Breast epithelium (tissue), 2 donors: Measurements from ENCODE around the gene ZNF652.

GRCh38 chr17:48719421-48719599 is 3.0 kb downstream of the PRAC1 start:
- PRO-cap: no peak
- RAMPAGE, long total RNA, 2 experiments: no peak in any of the 2 experiments

DNA sequence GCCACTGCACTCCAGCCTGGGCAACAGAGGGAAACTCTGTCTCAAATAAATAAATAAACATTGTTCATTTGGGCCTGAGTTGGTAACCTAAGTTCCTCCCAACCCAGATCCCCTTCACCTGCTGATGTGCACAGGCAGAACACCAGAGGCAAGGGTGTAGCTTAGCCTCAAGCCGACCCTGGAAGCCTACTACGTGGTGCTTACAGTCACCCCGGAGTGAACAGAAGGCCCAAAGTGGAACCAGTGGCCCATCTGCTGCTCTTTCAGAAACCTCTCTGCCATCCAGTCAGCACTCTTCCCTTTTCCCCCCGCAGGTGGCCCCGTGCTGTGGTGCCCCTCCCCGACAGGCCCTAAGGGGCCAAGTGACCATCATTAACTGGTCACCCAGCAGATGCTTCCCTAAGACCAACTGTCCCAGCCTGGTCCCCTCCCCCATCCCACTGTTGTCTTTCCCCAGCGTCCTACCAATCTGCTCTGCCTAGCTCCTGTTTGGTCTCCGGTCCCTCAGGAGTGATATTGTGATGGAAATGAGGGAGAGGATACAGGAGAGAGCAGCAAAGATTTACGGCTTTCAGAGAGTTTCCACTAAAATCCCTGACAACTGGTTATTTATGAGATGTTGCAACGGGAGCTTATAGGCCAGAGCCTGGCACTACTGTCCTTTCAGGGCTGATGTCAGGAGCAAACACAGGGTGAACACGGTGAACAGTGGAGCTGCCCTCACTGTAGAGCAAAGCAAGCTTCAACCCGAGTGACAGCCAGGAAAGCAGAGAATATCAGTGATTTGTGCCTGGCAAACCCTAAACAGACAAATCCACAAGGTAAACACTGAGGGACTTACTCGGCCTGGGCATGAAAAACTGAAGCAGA is 1.3 kb upstream of the TTLL6 start:
- PRO-cap: no peak
- RAMPAGE, long total RNA, 2 experiments: no peak in any of the 2 experiments

DNA sequence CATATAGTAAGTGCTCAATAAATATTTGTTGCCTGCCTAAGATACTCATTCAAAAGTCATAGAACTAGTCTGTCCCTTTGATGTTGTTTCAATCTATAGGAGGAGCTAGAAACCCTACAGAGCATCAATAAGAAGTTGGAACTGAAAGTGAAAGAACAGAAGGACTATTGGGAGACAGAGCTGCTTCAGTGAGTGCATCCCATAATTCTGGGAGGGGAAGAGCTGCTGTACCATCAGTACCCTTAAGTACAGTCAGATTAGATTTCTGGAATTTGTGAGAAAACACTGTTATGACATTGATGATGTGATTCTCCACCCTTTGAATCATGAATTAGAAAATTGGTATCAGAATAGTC is 20.1 kb downstream of the CALCOCO2 start:
- PRO-cap: no peak
- RAMPAGE, long total RNA, 2 experiments: no peak in any of the 2 experiments

- PRO-cap: no peak
- RAMPAGE, long total RNA, 2 experiments: no peak in any of the 2 experiments
Measured at GRCh38 chr17:48920840-48921769, 12.9 kb downstream of the UBE2Z start.

DNA sequence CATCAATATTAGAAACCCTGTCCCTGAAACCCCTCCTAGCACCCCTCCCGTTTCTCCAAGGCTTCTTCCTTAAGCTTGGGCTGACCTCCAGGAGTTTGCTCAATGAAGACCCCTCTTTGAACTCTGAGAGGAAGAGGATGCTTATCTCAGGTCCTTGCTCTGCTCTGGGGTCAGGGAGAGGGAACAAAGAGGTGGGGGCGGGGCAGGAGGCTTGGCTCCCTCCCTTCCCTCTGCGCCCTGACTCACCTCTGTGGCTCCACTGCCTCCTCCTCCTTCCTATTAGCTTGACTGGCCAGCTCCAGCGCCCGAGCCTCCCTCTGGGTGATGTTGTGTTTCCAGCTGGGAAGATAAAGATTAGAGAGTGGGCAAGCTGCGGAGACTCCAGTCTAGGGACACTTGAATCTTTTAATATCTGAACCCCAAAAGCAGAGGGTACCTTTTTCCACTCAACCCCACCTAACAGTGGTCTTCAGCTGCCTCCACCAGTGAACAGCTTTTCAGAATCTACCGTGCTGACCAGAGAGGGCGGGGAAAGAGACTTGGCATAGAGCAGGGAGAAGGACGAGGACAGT is 6.8 kb downstream of the GIP start:
- PRO-cap: no peak
- RAMPAGE, long total RNA, 2 experiments: no peak in any of the 2 experiments

DNA sequence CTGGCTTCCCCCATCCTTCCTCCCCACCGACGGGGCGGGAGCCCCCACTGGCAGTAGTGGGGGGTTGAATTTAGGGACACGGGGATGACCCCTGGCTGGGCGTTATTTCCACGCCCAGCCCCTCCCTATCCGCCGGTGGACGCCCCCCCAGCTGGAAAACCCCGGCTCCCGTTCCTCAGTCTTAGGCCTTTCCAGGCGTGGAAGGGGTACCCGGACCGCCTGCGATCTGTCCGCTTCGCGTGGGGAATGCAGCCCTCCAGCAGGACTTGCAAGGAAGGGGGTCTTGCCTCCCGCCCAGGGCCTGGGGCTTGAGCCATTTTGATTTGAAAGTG is 939 bp downstream of the IGF2BP1 start:
- PRO-cap: no peak
- RAMPAGE, long total RNA, 2 experiments: no peak in any of the 2 experiments

DNA sequence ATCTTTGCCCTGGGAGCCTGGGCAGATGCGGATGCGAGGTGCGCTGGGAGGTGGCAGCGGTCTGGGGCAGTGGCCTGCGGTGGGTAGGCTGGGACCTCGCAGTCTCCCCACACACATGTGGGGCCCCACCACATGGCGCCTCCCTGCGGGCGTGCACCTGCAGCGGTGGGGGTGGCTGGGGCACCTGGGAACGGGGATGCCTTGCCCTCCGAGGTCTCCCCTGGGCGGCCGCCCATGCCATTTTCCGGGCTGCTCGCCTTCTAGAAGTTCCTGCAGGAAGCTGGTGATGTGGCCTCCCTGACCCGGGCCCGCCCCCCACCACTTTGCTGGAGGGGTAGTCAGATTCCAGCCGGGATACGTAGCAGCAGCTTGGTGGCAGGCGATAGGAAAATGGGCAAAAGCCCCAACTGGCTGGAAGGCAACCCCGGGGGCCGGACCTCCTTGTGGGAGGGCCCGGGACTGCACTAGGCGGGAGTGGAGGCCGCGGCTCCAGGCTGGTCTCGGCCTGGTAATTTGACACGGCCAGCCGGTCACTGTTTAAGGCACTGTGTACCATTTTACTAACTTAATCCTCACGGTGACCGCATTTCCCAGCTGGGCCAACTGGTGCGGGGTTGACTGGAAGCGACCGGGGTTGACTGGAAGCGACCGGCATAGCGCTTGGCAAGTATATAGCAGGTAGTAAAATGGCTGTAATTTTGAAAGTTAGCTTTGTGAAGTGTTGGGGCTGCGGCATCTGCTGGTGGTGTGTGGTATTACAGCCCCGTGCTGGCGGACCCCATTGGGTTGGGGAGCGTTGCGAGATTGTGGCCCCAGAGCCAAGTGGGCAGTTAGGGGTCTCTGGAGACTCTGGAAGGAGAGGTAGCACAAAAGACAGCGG is 38.5 kb downstream of the IGF2BP1 start:
- PRO-cap: no peak
- RAMPAGE, long total RNA, 2 experiments: no peak in any of the 2 experiments

GRCh38 chr17:49117583-49118319 is 14.8 kb upstream of the B4GALNT2 start:
- PRO-cap: no peak
- RAMPAGE, long total RNA, 2 experiments: no peak in any of the 2 experiments

DNA sequence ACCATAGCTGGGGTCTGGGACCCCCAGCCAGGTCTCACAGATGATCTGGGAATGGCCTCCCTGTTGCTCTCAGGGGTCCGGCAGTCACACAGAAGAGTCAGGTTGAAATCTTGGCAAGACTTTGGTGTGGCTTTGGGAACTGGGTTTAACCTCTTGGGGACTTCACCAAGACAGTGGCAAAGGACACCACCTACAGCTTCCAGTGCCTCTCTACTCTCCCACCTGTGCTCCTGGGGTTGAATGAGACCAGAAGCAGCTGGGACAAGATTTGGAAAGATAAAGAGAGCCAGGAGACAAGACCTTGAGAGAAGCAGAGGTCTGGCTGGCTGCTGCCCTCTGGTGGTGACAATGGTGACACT is 3.3 kb downstream of the PHOSPHO1 start:
- PRO-cap: no peak
- RAMPAGE, long total RNA, 2 experiments: no peak in any of the 2 experiments

GRCh38 chr17:49260016-49260993 is 29.7 kb upstream of the PHOSPHO1 start:
- PRO-cap: unidirectional peak, plus-strand start at chr17:49260207; unidirectional peak, plus-strand start at chr17:49260248; unidirectional peak, minus-strand start at chr17:49260780
- RAMPAGE, long total RNA, 2 experiments: no peak in any of the 2 experiments

- PRO-cap: no peak
- RAMPAGE, long total RNA, 2 experiments: no peak in any of the 2 experiments
Measured at GRCh38 chr17:49360206-49360425, 1.9 kb downstream of the ZNF652 start.

- PRO-cap: unidirectional peak, minus-strand start at chr17:49362031; bidirectional peak, plus-strand start at chr17:49362587, minus-strand start at chr17:49362124
- RAMPAGE, long total RNA, 2 experiments: no peak in any of the 2 experiments
Measured at GRCh38 chr17:49361883-49362875, at the start of gene ZNF652. Gene ZNF652 (minus strand): TSS chr17:49362250.

DNA sequence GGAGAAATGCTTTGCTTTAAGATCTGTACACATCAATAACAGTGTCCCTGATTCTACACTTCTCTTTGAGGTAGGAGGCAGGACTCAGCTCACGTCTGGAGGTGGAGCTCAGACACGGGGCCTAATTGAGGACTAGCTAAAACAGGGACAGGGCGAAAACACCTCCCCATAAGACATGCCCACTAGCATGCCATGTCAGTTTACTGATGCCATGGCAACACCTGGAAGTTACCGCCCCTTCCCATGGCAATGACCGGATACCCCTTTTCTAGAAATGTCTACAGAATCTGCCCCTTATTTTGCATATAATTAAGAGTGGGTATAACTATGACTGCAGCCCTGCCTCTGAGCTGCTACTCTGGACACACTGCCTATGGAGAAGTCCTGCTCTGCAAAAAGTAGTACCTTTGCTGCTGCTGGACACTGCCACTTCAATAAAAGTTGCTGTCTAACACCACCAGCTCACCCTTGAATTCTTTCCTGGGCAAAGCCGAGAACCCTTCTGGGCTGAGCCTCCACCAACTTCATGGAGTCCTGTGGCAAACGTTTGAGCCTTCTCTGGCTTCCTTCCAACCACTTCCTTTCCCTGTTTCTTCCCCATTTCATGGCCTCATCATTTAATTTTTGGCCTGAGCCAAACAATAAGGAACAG is 21.1 kb downstream of the PHB1 start:
- PRO-cap: no peak
- RAMPAGE, long total RNA, 2 experiments: no peak in any of the 2 experiments

DNA sequence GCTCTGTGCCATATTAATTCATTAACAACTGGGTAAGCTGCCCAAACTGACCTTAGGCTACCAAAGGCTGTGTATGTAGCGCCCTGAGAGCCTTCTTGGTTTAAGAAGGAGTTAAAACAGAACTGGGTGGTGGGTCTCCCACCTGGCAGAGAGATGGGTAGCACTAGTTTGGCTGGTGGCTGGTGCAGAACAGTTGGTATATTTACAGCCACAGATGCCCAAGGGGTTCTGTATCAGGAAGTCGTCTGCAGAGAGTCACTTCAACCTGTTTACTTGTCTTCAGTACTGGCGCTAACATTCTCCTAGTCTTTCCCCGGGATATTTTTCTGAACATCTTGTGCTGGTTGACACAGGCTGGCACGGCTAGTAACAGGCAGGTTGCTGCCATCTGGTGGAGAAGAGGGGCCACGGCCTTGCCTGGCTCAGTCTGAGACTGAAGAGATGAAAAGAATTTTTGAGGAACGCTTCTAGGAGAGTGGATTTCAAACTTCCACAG is 19.8 kb downstream of the PHB1 start:
- PRO-cap: no peak
- RAMPAGE, long total RNA, 2 experiments: no peak in any of the 2 experiments

DNA sequence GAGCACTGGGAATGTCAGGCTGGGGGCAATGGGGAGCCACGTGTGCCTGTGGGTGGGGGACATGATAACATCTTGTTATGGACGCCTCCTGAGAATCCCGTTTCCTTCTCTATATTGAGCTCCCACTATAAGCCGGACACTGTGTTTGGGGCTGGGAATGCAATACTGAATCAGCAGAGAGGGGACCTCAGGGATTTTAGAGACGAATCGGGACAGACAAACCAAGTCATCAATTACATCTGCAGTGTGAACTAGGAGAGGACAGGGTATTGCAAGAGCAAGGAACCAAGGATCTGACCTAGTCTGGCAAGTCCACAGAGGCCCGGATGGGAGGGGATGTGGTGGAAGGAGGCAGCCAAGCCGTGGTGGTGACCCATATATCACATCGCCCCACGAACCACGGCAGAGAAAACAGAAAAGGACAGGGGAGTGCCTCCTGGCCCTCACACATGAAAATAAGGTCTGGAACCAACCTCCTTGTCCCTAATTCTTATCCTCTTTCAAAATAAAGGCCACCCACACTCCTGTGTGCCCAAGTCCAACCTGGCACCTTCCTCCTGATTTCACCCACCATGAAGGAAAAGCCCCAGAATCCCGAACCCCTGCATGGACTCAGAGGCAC is 28.1 kb upstream of the NXPH3 start:
- PRO-cap: no peak
- RAMPAGE, long total RNA, 2 experiments: no peak in any of the 2 experiments

GRCh38 chr17:49576590-49577102 is 975 bp downstream of the NXPH3 start:
- PRO-cap: bidirectional peak, plus-strand start at chr17:49576817, minus-strand start at chr17:49576771
- RAMPAGE, long total RNA, 2 experiments: no peak in any of the 2 experiments

DNA sequence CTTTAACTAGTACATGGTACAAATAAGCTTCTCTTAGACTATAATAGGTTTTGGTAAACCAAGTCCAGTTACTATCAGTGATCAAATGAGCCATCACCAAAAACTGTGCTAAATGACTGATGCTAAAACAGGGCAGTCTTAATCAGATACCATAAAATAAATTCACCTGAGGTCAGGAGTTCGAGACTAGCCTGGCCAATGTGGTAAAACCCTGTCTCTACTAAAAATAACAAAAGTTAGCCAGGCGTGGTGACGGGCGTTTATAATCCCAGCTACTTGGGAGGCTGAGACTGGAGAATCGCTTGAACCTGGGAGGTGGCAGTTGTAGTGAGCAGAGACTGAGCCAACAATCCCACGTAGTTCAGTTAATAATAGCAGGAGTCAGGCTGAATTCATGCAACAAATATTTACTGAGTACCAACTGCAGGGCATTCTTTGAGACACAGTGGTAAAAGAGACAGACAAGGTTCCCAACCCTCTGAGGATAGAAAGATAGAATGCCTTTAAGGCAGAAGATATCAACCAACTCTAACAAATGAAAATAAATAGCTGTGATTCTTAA is 39.2 kb downstream of the SPOP start:
- PRO-cap: no peak
- RAMPAGE, long total RNA, 2 experiments: no peak in any of the 2 experiments

DNA sequence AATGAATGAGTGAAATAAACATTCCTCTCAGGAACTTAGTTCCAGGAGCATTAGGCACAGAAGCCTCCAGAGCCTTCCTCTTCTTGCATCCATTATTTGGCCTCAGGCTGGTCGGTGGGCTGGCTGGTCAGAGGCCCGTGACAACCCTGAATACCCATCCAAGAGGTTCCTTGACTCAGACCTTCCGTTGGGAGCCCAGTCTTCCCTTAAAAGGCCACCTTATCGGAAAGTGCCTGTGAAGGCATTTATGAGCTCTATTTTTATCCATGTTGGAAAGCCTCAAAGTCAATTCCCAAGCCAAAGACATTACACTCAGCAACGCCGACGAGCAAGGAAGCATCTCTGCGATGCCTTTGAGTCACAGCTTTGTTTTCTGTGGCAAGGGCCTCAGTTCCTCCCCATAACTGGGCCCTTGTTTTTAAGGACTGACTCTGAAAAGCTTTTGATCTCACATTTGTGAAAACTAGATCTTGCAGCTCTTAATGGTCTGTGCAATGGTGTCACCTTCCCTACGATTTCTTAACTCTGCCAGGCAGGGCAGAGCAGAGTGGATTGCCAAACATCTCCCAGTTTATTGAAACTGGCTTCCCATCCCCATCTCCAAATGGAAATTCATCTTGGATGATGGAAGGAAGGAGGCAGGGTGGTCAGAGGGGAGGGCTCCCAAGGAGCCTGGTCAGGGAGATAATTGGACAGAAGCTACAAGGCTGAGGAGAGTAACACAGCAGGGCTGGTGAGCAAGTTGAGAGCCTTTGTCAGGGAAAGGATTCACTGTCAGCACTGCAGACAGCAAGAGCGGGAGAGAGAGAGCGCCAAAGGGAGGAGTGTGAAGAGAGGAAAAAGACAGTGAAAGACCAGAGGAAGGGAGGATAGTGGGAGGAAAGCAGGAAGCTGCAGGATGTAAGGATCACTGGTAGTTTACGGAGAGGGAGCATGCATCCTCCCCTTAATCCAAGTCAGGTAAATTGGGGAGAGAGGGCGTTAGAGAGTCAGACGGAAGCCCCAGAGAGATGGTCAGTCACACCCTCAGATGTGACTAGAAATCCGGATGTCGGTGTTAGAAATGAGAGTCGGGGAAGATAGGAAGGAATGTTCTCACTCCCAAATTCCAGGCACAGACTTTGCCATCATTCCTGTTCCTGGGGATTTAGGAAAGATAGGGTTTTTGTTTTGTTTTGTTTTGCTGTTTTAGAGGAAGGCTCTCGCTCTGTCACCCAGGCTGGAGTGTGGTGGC is 13.5 kb upstream of the SPOP start:
- PRO-cap: no peak
- RAMPAGE, long total RNA, 2 experiments: no peak in any of the 2 experiments

GRCh38 chr17:49787337-49787795 is 1.1 kb upstream of the KAT7 start:
- PRO-cap: no peak
- RAMPAGE, long total RNA, 2 experiments: no peak in any of the 2 experiments

- PRO-cap: no peak
- RAMPAGE, long total RNA, 2 experiments: no peak in any of the 2 experiments
Measured at GRCh38 chr17:49847693-49847886, 279 bp downstream of the TAC4 start.